ENCODE measurements around the genes TRIM64B, TRIM49D2, SLC36A4 and FUT4.

- PRO-cap = no peak
- RAMPAGE, long total RNA, 2 experiments = no peak in any of the 2 experiments
Observed at GRCh38 chr11:89878423-89878661, at the start of gene TRIM64B. TSS of gene TRIM64B (minus strand) at chr11:89878487.

- PRO-cap = no peak
- RAMPAGE, long total RNA, 2 experiments = no peak in any of the 2 experiments
Observed at GRCh38 chr11:89923707-89924163, at the start of gene TRIM49D2. TSS of gene TRIM49D2 (plus strand) at chr11:89924064.

- PRO-cap = no peak
- RAMPAGE, long total RNA, 2 experiments = no peak in any of the 2 experiments
Observed at GRCh38 chr11:90239879-90240784, 17.3 kb upstream of the CHORDC1 start.

GRCh38 chr11:92169490-92169838 lies 55.2 kb upstream of the FAT3 start:
- PRO-cap = no peak
- RAMPAGE, long total RNA, 2 experiments = no peak in any of the 2 experiments

DNA sequence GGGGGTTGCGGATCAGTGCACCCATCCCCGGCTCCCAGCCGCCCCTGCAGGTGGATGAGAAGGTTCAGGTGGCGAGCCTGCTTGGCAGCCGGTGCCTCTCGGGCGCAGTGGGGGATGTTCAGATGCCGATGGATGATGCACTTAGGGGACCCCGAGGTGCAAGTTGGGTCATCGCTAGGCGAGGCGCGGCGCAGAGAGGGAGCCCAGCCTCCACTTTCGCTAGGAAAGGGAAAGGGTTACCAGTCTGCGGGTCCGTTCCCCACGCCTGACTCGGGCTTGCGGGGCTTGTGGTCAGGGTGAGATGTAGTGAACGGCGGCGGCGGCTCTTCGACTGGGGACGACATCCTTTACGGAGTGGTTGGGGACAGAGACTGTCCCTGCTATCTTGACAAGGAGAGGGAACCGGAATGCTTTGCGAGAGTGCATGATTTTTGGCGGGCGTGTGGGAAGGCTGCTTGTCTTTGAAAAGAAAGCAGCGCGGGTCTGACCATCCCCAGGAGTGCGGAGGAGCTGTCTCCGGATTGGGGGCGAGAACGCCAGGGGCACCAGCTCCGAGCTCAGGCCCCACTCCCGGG lies 950 bp downstream of the FAT3 start:
- PRO-cap = no peak
- RAMPAGE, long total RNA, 2 experiments = no peak in any of the 2 experiments

DNA sequence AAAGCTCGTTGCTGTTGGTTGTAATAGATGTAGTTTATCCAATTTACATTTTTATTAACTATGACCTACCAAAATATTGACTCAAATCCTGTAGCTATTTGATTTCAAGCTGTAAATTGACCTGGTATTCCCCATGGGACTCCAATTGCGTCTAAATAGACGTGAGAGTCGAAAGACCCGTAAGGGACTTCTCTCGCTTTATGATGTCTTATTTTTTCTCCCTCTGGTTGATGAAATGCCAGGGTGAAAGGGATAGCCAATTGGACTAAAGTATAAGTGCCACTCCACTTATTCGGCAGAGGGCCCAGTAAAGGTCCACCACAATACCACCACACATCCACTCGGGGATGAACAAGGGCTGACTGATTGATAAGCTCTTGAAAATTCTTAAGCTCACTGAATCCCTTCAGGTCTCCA lies 91.1 kb downstream of the SLC36A4 start:
- PRO-cap = no peak
- RAMPAGE, long total RNA, 2 experiments = no peak in any of the 2 experiments

- PRO-cap = bidirectional peak, plus-strand start at chr11:93198000, minus-strand start at chr11:93197962
- RAMPAGE, long total RNA, 2 experiments = no peak in any of the 2 experiments
Observed at GRCh38 chr11:93197719-93198606, at the start of gene SLC36A4. TSS of gene SLC36A4 (minus strand) at chr11:93197991.

DNA sequence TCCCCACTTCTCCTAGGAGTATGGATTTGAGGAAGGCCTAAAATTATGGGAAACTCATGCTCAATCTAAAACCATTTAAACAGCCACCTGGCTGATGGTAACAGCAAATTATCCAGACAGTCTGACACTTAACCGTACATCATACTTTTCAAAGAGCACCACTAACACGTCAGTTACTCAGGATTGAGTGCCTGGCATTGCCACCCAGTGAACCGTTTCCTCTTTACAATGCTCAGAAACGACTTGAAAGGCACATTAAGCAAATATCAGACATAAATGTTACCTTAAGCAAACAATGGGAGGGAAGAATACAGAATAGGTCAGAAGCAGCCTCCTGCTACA lies 18.8 kb upstream of the SLC36A4 start:
- PRO-cap = no peak
- RAMPAGE, long total RNA, 2 experiments = no peak in any of the 2 experiments

GRCh38 chr11:93329908-93330241 lies 667 bp upstream of the DEUP1 start:
- PRO-cap = no peak
- RAMPAGE, long total RNA, 2 experiments = no peak in any of the 2 experiments

DNA sequence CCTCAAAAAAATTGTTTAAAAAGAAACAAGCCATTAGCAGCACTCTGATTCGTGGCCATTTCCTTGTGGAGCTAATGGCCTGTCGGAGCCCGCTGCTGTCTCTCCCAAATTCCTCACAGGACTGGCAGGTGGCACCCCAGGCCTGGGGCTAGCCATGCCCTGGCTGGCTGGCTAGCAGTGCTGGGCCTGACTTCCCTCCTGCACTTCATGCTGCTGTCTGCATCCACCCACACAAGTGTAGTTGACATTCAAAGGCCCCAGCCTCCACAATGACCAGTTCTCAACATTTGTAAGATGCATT lies 61.5 kb downstream of the SMCO4 start:
- PRO-cap = no peak
- RAMPAGE, long total RNA, 2 experiments = no peak in any of the 2 experiments

DNA sequence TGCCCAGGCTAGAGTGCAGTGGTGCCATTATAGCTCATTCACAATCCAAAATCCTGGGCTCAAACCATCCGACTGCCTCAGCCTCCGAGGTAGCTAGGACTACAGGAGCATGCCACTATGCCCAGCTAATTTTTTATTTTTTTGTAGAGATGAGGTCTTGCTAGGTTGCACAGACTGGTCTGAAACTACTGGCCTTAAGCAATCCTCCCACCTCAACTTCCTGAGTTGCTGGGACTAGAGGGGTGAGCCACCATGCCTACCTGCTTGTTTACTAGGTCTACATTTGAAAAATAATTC lies 22.0 kb downstream of the TAF1D start:
- PRO-cap = no peak
- RAMPAGE, long total RNA, 2 experiments = no peak in any of the 2 experiments

DNA sequence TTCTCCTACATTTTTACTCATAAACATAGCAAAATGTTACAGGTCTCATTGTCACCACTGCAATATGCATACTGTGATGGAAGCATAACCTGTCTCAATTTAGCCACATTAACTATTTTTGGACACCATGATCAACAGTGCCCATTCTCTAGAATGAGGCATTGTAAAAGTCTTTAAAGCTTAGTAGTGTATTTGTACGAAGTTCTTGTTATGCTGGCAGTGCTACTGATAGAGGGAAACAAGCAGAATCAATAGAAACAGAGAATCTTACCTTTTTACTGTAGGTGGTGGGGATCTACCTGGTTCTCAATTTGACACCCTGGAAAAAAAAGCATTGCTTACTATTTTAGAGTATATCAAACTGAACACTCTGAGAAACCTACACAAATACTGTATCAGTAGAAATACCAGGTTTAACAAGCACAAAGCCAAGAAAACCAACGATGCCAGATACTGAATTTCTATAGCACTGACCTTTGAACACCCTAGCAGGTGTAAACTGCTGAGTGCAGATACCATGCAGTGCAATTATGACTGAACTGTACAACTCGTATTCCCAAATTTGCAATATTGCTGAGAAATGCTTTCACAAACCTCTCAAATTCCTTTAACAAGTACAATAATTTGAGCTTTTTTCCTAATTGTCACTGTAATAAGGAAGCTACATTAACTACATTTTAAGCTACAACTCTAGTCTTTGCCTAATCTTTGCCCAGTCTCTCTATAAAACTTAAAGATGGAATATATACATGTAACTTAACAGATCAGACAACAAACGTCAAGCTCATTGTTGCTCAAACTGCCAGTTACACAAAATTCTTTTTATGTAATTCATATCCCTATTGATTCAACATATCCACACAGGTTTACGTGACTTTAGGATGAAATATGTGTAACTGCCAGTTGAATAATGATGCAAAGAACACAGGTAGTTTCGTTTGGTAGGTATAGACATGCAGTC lies 9.0 kb downstream of the TAF1D start:
- PRO-cap = no peak
- RAMPAGE, long total RNA, 2 experiments = no peak in any of the 2 experiments

- PRO-cap = no peak
- RAMPAGE, long total RNA, 2 experiments = no peak in any of the 2 experiments
Observed at GRCh38 chr11:94129654-94129795, 884 bp downstream of the PANX1 start.

- PRO-cap = no peak
- RAMPAGE, long total RNA, 2 experiments = no peak in any of the 2 experiments
Observed at GRCh38 chr11:94132829-94133295, 4.2 kb downstream of the PANX1 start.

GRCh38 chr11:94238269-94238830 lies 66.0 kb upstream of the IZUMO1R start:
- PRO-cap = no peak
- RAMPAGE, long total RNA, 2 experiments = no peak in any of the 2 experiments

GRCh38 chr11:94539257-94539833 lies 4.4 kb upstream of the FUT4 start:
- PRO-cap = no peak
- RAMPAGE, long total RNA, 2 experiments = no peak in any of the 2 experiments

DNA sequence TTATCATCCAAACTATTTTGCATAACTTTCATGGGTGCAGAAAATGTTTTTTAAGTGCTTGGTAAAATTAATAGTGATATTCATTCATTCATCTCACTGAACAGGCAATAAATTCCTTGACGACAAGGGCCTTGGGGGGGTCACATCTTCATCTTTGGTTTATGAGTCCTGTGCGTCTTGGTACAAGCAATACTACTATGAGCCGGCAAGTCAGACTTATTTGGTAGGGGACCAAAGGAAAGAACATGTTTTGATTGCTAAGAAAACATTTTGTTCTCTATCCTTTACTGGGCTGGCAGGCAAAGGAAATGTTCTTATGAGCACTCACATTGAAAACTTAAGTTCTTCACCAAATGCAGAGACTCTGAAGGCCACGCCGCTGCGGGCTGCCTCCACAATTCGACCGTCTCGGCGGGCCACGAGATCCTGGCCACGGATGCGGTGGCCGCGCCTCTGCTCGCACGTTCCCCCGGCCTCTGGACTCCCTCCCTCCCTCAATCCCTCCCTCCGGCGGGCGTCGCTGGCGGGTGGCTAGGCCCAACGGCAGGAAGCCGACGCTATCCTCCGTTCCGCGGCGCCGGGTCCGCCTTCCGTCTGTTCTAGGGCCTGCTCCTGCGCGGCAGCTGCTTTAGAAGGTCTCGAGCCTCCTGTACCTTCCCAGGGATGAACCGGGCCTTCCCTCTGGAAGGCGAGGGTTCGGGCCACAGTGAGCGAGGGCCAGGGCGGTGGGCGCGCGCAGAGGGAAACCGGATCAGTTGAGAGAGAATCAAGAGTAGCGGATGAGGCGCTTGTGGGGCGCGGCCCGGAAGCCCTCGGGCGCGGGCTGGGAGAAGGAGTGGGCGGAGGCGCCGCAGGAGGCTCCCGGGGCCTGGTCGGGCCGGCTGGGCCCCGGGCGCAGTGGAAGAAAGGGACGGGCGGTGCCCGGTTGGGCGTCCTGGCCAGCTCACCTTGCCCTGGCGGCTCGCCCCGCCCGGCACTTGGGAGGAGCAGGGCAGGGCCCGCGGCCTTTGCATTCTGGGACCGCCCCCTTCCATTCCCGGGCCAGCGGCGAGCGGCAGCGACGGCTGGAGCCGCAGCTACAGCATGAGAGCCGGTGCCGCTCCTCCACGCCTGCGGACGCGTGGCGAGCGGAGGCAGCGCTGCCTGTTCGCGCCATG lies at the start of gene FUT4:
TSS of gene FUT4 (plus strand) at position 567 of the 1,157 bp plus-strand sequence.
- PRO-cap = bidirectional peak, plus-strand start at position 567 of the sequence, minus-strand start at position 601 of the sequence; bidirectional peak, plus-strand start at position 1,033 of the sequence, minus-strand start at position 979 of the sequence
- RAMPAGE, long total RNA, 2 experiments = start-site peak on the plus strand in 1 of 2 experiments, centred at position 549 of the sequence, 7 reads per replicate; start-site peak on the minus strand in 1 of 2 experiments, centred at positions 804 to 913 of the sequence, 7 to 9 reads per replicate

GRCh38 chr11:94776363-94777085 lies 8.4 kb downstream of the AMOTL1 start:
- PRO-cap = no peak
- RAMPAGE, long total RNA, 2 experiments = no peak in any of the 2 experiments

DNA sequence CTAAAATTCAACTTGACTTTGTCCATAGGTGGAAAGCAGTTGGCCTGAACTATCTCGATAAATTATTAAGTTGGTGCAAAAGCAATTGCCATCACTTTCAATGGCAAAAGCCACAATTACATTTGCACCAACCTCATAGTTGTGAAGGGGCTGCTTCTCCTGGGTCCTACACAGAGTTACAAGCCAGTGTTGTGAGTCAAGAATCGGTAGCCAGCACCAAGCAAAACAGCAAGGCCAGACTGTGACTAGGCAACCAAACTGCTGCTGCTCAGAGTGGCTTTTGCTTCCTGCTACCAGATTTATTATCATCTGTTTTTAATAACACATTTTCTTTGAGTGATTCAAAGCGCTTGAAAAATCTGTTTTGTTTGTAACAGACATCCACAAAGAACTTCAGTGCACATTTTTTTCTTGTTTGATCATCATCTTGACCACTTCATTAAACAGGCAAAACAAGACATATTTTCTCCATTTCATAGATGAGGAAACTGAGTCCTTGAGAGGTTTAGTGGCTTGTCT lies 40.2 kb downstream of the CWC15 start:
- PRO-cap = no peak
- RAMPAGE, long total RNA, 2 experiments = no peak in any of the 2 experiments

GRCh38 chr11:95068322-95068958 lies 1.7 kb downstream of the SRSF8 start:
- PRO-cap = bidirectional peak, plus-strand start at chr11:95068844, minus-strand start at chr11:95068667
- RAMPAGE, long total RNA, 2 experiments = no peak in any of the 2 experiments